ENCODE measurements around the gene GOT1.

- PRO-cap = no peak
Measured at GRCh38 chr10:97665852-97666861, 20.9 kb downstream of the AVPI1 start.

DNA sequence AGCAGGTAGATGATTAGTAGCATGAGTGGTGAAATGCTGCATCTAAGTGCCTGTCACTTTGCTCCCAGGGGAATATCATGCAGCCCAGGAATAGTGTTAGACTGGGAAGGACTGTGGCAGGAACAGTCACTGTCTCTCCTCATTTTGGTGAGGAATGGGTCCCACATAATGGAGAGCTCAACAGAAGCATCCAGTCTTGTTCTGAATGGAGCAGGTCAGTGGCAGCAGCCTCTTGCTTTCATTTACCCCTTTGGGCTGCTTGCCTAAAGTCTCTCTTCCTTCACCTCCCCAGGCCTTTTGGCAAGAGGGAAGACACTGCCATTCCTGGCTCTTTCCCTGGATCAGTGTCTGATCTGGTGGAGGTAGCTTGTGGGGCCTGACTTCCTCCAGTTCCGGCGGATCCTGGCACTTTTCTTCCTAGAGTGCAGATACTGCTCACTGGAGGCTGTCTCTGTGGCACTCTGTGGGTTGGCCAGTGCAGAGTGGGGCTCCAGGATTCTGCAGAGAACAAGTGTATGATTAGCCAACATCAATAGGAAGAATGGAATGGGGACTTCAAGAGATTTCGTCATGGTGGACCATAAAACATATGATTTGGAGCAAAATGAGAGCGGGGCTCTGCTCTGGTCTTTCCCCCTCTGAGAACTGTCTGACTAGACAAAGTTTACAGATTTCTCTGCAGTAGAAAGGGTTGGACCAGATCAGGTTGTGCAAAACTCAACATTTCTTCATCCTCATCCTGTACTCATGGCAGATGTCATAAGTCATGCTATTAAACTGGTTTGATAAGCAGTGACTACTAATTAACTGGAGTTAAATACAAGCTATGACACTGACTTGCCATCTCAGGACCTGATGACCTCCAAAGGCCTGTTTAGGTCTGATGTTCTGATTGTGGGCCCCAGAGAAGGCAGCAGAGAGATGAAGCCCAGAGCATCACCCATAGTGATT lies 9.2 kb downstream of the AVPI1 start:
- PRO-cap = no peak

DNA sequence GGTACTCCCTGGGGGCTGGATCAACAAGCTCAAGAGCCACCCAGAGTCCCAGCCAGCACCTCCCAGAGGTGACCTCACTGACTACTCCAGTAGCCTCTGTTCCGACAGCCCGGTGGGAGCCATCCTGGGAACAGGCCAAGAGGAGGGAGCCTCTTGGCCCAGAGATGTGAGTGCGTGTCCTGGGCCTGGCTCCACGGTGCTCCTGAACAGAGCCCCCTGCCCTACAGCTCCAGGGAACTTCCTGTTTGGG lies 6.0 kb upstream of the MARVELD1 start:
- PRO-cap = no peak

GRCh38 chr10:97738434-97738906 lies 1.5 kb downstream of the ZFYVE27 start:
- PRO-cap = no peak

- PRO-cap = no peak
Measured at GRCh38 chr10:97764382-97765214, 7.2 kb downstream of the SFRP5 start.

- PRO-cap = no peak
Measured at GRCh38 chr10:97781783-97782327, 10.1 kb upstream of the SFRP5 start.

- PRO-cap = no peak
Measured at GRCh38 chr10:97822048-97822793, 27.4 kb upstream of the GOLGA7B start.

- PRO-cap = no peak
Measured at GRCh38 chr10:97999640-98000037, 30.8 kb downstream of the CRTAC1 start.

DNA sequence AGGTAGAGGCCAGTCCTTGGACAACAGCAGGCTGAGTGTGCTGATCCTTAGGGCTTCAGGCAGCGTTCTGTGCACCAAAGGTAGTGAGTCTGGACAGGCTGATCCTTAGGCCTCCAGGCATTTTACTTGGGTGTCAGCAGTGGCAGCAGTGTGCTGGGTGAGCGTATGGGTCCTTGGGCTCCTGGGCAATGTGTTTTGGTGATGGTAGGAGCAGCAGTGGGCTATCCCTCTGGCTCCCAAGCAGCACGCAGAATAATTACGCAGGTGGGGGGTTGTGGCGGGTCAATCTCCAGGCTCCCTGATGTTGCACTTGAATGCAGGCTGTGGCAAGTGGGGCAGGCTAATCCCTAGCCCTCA lies 44.3 kb downstream of the LOXL4 start:
- PRO-cap = no peak

GRCh38 chr10:98235328-98235557 lies 32.8 kb downstream of the LOXL4 start:
- PRO-cap = no peak

DNA sequence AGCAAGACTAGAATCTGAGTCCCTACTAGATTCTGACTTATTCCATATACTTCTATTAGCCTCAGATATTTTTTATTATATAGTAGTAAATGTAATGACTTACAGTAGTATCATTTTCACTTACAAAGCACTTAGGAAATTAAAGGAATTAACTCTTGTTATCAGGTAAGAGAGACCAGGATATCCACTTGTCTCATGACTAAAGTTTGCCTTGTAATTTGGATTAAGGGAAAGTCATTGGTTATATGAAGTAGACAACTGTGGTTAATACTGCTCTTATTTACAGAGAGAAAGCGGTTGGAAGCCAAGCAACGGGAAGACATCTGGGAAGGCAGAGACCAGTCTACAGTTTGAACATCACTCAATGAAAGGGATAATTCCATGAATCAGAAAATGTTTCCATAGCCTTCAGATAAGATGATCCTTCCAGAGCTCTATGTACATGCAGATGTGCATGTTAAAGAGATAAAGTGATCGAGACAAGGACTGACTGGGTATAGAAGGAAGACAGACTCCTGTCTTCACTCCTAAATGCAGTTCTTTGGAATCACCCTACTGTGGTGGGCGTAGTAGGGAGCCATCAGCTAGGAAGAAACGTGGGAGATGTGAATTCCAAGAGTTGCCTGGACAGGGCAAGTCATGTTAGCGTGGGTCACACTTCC lies 24.1 kb downstream of the LOXL4 start:
- PRO-cap = no peak

DNA sequence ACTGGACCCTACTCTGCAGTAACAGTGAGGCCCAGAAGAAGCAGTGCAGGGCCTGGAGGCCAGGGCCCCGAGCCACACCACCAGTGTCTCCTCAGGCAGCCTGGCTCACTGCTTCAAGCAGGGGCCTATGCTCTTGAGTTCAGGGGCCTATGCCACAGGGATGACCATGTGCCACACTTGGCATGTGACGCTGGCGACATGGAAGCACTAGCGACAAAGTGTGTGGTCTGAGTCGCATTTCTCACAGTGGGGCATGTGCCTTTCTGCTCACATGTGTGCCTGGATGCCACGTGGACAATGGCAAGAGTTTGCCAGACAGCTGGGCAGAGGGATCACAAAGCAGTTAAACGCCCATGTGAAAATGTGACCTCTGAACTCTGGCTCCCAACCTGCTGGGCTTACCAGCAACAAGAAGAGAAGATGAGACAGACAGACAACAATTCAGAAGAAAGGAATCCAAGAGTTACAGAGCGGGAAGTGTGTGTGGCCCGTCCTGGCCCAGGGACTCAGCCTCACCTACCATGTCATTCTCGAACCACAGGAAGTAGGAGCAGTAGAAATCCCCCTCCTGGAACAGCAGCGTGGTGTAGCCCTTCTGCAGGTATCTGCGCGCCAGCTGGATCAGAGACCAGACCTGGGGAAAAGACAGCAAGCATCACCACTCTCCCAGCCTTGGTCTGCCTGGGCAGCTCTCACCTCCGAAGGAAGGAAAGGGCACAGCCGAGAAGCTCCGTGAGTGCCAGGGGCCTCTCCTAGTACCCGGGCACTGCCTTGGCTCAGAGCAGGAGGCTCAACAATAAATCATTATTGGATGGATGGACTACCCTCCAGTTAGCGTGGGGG lies 4.8 kb upstream of the PYROXD2 start:
- PRO-cap = no peak

DNA sequence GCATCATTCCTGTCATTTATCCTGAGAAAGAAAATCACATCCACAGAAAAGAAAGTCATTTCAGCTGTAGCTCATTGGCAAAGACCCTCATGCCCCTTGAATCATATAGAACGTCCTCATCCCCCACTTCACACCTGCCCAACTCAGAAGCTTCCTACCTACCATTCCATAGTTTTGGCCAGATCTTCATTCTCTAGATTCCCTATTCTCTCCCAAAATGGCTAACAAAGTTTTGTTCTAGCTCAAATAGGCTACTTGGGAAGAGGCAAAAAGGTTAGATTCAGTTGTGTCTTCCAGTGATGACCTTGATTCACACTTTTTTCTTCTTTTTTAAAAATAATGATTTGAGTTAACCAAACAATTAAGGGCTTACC lies 11.5 kb upstream of the HPS1 start:
- PRO-cap = no peak

- PRO-cap = bidirectional peak, plus-strand start at chr10:99430936, minus-strand start at chr10:99430624
Measured at GRCh38 chr10:99430019-99430777, at the start of gene GOT1. TSS of gene GOT1 (minus strand) at chr10:99430624.

DNA sequence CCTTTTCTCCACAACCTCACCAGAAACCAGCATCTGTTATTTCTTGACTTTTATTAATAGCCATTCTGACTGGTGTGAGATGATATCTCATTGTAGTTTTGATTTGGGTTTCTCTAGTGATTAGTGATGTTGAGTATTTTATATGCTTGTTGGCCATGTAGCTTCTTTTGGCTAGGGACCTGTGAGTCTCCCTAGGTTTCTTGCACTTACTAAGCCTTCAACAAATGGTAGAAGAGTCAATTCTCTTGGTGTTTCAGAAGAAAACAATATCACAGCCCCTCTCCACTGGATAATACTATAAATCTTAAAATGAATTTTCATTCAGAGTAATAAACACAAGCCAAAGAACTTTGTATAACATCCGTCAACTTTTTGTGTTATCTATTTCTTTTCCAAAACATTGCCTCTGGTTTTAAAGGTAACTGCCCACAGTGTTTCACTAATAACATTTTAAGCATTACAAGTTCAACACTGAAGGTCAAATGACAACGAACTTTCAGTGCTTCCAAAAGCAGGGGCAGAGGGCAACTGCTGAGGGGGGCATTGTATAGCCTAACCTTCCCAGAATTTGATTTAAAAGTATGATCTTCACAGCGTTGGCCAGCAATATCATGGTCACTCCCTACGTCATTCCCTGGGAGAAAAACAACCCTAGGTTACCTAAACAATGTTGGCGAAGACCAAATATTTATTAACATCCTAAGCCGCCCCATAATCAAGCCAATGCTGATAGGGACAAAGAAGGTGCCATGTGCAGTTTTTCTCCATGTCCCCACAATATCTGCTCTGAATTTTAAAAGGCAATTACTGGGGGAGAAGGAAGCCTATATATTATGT lies 2.3 kb upstream of the GOT1 start:
- PRO-cap = no peak

DNA sequence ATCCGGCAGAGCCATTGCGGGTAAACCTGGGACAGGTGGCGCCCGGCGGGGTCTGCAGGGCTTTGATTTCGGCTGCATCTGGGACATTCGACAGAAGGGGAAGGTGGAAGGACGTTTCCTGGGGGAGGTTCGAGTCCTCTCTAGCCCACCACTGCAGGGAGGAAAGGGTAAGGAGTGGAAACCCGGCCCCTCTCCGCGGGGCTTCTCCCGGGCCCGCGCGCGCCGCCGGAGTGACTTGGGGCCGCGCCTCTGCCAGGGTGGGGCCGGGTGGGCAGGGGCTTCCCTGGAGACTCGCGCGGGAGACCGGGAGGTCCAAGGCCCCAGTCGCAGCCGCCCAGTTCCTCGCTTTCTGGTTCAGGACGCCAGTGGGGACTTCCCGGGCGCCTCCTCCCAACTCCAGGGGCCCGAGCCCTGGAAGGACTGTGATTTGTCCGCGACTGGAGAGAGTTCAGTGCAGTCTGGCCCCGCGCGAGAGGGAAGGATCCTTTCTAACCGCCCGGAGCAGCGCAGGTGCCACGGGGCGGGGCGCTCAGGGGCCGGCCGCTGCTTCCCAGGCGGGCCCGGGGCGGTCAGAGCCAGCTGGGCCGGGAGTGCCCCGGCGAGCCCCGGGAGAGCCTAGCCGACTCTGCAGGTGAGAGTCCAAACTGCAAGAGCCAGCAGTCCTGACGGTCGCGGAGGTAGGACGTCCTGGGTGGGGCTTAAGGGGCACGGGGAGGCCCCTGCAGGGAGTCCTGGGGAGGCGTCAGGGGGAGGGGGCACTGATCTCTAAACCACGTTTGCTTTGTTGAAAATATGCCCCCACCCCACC lies 7.9 kb downstream of the NKX2-3 start:
- PRO-cap = no peak

DNA sequence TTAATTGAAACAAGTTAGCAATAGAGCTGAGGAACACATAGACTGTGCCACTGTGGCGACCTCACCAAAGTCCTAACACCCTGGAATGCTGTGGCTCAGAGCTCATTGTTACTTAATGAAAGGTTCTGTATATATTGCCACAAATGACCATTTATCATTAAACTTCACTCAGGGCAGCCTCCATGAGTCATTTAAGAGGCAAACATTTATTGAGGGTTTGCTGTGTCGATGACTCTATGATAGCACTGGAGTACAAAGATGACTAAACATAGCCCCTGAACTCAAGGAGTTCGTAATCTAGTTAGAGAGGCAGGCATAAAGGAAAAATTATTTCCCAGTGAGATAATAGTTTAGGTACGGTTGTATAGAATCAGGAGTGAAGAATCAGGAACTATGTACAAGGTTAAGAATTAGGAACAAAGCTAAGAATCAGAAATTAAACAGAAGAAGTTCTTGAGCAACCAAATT lies 7.8 kb downstream of the ENTPD7 start:
- PRO-cap = no peak

DNA sequence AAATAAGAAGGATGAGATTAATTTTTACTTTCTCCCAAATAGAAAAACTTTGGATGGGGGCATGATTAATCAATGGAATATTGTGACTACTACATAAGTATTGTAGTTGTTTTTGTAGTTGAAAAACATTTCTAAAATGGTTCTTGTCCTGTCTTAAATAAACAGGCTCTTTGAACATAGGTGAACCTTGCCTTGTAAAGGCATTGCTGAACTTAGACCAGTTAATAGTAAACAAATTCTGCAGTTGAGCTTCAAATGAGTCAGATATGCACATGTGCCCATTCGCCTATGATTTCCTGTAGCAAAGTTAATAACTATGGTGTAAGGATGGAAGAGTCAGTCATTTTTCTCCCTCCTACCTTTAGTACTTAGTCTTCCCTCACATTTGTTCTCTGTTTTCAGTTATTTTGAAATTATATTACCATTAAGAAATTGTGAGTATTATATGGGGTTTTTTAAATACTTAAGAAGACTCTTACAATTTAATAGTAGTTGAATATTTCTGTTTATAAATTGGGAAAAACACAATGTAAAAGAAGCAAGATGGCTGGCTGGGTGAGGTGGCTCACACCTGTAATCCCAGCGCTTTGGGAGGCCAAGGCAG lies 22.7 kb downstream of the CUTC start:
- PRO-cap = no peak

DNA sequence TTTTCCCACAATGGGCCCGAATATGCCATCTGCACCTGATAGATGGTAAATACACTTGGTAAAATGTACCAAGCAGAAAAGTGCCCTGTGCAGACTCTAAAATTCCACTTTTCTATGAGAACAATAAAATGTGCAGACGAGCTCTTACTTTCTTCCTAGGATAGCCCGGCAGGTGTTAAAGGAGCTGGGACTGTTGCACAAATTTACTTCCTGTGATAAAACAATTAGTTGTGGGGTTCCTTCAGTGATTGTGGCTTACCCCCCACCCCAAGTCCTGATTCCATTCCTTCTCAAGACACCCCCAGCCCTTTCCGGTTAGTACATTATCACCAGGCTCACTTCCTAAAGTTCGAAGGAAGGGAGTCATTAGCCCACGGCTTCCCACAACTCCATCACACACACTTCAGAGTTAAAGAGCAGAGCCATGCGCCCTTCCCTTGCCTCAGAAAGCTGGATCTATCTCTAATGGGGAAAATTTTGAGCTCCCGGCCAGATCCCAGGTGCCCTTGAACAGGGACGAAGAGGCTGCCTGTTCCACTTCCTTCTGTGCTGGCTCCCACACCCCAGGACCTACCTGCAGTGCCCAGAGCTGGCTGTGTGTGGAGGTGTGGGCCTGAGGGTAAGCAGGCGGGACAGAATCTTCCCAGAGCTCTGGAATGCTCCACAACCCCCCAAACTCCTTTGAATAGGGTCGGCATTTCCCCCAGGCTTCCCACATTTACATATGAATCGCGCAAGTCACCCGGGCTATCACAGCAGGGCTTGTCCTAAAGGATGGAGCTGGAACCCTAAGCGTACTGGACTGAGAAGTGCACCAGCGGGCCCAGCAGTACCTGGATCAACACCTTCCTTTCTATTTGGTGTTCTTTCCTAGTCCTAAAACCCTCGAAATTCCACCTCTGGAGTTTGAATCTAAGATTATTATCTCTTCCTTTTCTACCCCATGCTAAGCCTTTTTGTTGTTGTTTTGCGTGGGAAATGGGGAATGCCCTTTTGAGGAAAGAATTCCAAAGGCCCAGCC lies 96.1 kb downstream of the DNMBP start:
- PRO-cap = no peak

GRCh38 chr10:99926410-99927432 lies 83.0 kb downstream of the DNMBP start:
- PRO-cap = no peak

Data from aorta (tissue), 1 donor.